Frontal cortex (tissue), 2 donors: ENCODE measurements around the genes GLUD2 and TEX13D.

- RAMPAGE, long total RNA = no peak
Observed at GRCh38 chrX:121047320-121047811, at the start of gene GLUD2. Gene GLUD2 (plus strand): TSS chrX:121047610.

DNA sequence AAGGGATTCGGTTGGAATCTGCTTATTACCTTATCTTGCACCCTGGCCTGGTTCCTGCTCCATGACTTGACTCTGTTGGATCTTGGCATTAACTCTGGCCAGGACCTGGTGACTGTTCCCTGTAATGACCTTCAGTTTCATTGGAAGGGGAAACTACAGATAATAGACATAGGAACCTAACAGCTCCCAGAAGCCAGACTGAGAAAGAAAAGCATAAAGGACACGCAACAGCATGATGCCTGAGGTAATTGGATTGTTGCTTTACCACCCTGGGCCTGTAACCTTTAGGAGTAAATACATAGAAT, 762.3 kb upstream of the GRIA3 start:
- RAMPAGE, long total RNA = no peak

DNA sequence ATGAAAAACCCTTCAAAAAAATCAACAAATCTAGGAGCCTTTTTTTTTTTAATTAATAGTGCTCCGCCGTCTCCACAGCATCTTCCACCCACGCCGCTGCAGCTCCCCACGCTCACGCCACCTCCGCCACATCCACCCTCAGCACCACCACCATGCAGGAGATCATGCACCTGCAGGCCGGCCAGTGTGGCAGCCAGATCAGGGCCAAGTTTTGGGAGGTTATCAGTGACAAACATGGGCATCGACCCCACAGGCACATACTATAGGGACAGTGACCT, 171.4 kb downstream of the THOC2 start:
- RAMPAGE, long total RNA = no peak

- RAMPAGE, long total RNA = no peak
Observed at GRCh38 chrX:123679062-123679956, 53.5 kb downstream of the THOC2 start.

DNA sequence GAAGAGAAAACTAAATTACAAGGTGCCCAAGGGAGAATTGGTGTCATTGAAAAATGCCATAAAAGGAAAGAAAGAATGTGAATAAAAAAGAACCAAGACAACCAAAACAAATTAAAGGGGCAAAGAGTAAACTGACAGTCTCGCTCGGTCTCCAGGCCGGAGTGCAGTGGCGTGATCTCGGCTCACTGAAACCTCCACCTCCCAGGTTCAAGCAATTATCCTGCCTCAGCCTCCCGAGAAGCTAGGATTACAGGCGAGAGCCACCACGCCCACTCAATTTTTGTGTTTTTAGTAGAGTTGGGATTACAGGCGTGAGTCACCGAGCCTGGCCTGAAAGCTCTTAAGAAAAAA, 55.2 kb upstream of the THOC2 start:
- RAMPAGE, long total RNA = no peak

GRCh38 chrX:123822931-123823457, 36.9 kb upstream of the XIAP start:
- RAMPAGE, long total RNA = no peak

DNA sequence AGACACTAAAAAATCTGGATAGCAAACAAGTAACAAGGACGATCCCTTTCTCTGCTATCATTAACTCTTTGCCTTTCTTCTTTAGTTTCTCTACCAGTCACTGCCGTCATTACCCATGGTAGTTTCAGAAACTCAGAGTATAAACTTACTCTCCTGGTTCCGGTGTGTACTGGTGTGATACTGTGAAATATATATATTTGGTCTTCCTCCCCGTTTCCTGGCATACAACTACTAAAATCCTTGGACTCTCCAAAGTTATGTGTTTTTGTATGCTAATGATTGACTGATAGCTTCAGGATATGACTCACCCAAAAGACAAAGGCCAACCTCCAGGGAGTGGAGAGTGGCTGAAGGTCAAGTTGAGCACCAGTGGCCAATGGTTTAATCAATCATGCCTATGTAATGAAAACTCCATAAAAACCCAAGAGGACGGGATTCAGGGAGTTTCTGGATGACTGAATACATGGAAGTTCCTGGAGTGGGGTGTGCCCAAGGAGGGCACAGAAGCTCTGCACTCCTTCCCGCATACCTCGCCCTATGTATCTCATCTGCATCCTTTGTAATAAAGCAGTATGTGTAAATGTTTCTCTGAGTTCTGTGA, 35.0 kb upstream of the XIAP start:
- RAMPAGE, long total RNA = no peak

- RAMPAGE, long total RNA = no peak
Observed at GRCh38 chrX:123959212-123960096, 2.1 kb upstream of the STAG2 start.

- RAMPAGE, long total RNA = no peak
Observed at GRCh38 chrX:124332306-124332983, at the start of gene TEX13D. Gene TEX13D (plus strand): TSS chrX:124332660.

DNA sequence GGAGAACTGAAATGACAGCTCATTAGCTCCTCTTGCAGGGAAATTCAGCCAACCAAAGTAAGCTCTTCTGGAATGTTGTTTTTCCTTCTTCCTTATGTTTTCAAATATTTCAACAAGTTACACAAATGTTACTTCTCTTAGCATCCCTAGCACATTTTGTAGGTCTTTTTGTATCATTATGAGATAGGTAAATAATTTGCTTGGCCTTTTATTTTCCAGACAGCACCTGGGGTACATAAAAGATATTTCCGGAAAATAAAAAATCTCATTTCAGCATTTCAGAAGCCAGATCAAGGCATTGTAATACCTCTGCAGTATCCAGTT, 23.6 kb downstream of the SH2D1A start:
- RAMPAGE, long total RNA = no peak

DNA sequence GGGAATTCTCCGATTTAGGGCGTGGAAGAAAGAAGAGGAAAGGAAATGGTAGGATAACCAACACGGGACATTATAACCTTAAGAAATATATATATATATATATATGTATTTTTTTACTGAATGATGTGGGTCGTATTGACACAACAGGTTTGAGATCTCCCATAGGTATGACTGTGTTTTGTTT, 275 bp upstream of the OCRL start:
- RAMPAGE, long total RNA = no peak

- RAMPAGE, long total RNA = no peak
Observed at GRCh38 chrX:129736482-129737021, 2.2 kb upstream of the XPNPEP2 start.

- RAMPAGE, long total RNA = no peak
Observed at GRCh38 chrX:129755824-129756253, 17.1 kb downstream of the XPNPEP2 start.

- RAMPAGE, long total RNA = no peak
Observed at GRCh38 chrX:129781045-129781782, 1.5 kb downstream of the SASH3 start.

DNA sequence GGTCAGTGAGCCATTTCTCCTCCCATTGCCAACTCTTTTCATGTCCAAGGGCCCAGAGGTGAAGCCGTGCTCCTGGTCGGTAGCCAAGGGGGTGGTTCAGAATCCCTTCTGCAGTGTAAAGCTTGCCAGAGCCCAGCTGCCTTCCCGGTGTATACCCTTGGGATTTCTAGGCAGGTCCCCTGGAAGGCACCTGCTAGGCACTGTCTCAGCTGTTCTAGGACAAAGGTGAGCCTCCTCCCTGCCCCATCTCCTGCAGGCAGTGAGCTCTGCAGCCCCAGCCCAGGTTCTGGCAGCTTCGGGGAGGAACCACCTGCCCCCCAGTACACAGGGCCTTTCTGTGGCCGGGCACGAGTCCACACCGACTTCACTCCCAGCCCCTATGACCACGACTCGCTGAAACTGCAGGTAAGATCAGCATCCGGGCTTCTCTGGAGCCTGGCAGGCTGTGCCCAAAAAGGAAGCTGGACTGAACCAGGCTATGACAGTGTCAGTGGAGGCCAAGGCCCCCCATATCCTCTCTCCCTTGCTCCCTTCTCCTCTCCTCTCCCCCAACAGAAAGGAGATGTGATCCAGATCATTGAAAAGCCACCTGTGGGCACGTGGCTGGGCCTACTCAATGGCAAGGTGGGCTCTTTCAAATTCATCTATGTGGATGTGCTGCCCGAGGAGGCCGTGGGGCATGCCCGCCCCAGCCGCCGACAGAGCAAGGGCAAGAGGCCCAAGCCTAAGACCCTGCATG, 12.5 kb downstream of the SASH3 start:
- RAMPAGE, long total RNA = no peak

DNA sequence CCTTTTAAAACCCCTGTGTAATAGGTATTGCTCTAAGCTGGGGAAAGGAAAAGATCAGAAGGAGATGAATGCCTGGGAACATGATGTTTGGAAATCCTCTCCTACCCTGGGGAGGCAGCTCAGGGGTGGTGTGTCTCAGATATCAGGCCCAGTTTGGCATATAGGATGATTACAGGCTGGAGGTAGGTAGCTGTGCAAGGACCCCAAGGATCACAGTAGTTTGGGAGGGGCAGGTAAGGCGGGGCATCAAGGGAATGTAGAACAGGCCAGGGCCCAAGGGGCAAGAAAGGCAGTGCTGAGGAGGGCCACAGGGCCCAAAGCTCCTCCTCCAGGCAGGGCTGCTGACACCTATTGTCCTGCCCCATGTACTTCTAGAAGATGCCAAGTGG, 17.6 kb downstream of the SASH3 start:
- RAMPAGE, long total RNA = no peak

GRCh38 chrX:129830869-129831242, 12.8 kb downstream of the ZDHHC9 start:
- RAMPAGE, long total RNA = no peak

GRCh38 chrX:129931558-129932037, 25.6 kb downstream of the UTP14A start:
- RAMPAGE, long total RNA = no peak

DNA sequence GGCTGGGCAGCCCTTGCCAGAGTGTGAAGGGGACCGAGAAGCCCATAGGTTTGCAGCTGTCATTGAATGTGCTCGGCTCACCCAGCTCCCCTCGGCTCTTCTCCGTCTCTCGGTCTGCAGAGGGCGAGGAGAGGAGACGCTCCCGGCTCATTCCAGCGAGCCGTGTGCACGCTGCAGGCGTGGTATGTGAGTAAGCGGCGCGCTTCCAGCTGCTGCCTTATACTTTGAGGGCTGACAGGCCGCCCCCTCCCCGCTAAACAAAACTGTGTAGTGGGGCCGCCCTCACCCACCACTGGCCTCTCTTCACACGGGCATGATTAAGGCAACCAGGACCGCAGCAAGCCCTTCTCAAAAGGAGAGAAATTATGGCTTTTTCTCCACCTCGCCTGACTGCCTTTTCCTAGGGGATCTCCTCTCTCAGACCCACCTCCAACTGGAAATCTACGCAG, 22.9 kb upstream of the BCORL1 start:
- RAMPAGE, long total RNA = no peak

DNA sequence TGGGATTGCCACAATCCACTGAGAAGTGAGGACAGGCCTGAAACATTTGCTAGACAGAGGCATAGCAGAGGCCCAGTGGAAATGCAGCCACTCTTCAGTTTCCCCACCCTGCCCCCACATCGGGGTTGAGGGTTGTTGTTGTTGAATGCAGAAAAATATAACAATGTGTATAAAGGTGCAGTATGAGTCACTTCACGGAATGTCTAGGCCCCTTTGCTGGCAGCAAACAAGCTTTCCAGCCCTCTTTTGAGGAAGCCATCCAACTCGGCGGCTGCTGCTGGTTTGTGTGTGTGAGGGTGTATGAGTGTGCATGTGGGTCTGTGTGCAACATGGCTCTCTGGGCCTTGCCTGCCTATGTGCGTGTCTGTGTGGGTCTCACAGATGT, 8.1 kb upstream of the ELF4 start:
- RAMPAGE, long total RNA = no peak